ENCODE measurements around a stretch of chr1.

- PRO-cap = no peak
Observed at GRCh38 chr1:212618283-212619269, 5.7 kb upstream of the GARIN4 start.

GRCh38 chr1:212624024-212624328 lies 298 bp upstream of the GARIN4 start:
- PRO-cap = no peak

GRCh38 chr1:212635529-212636208 lies 11.4 kb downstream of the GARIN4 start:
- PRO-cap = no peak

GRCh38 chr1:212827801-212828198 lies 19.6 kb downstream of the SPATA45 start:
- PRO-cap = no peak

DNA sequence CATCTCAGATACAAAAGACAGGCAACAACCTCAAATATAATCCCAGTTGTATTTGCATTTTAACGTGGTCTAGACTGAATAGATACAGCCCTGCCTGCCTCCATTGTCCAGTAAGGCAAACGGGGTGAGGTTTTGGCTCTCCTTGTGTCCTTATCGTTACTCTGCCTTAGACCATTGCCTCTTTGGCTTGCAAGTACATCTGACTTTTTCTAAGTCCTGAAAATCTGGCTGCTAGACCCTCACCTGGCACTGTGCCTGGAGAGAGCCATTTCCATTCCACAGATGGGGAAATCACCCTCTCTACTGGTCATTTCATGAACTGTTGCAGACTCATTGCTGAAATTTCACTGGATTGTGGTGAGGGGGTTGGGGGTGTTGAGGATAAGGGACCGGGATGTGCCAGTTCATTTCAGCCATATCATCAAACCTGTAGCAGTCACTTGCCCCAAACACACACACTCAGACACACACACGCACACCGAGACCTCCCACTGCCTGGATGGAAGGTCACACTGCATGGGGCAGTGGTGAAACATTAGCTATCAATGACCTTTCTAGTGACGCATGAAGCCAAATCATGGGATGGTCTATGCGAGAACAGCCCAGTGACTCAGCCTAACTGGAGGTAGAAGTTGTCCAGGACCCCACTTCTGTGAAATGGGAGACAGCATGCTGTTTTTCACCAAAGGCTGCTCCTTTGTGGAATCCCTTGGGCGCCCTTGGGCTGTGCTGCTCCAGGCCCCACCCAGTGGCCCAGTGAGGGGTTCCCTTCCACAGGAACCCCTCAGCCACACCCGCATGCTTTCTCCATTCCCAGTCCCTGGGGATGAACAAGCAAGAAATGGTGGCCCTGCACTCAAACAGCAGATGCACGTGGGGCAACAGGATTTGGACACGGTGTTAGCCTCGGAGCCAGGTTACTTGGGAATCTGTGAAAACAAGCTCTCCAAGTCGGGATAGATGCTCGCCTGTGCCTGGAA lies 34.9 kb upstream of the VASH2 start:
- PRO-cap = bidirectional peak, plus-strand start at position 408 of the sequence, minus-strand start at position 230 of the sequence

- PRO-cap = no peak
Observed at GRCh38 chr1:212951323-212951527, 884 bp downstream of the VASH2 start.

DNA sequence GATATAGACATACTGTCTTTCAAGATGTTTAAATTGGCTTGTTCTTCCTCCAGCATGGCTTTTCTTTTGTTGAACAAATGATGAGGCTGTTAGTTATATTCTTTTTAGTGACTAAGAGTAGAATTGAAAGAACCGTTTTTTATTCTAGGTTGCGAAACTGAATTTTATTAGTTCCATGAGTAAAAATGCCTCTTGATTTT lies 112.3 kb downstream of the RPS6KC1 start:
- PRO-cap = no peak

DNA sequence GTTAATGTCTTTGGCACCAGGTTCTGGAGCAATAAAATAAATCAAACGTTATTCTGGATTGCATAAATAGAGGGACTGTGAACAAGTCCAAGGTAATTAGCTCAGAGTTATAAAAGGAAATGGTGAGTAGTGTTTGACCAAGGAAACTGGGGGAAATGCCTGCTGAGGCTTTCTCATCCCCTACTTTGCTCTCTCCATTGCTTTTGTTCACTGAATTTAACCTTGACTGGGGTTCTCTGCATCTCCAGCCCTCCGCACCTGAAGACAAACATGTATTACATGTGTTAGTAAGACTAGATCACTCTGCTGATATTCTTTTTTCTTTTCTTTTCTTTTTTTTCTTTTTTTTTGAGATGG lies 329.2 kb upstream of the PROX1 start:
- PRO-cap = no peak

DNA sequence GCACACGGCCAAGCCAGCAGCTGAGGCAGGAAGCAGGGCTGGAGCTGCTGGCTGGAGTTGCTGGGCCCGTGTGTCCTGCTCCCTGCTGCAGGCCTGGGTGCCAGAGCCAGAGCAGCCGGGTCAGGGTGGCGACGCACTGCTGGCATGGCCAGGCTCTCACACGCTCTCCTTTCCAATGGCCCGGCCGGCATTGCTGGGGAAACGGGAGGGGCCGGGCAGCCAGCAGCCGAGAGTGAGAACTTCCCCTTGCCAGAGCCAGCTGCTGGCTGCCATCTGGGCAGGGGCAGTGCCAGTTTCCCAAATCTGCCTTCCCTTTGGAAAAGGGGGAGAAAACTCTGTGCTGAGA lies 82.4 kb upstream of the PROX1 start:
- PRO-cap = no peak

DNA sequence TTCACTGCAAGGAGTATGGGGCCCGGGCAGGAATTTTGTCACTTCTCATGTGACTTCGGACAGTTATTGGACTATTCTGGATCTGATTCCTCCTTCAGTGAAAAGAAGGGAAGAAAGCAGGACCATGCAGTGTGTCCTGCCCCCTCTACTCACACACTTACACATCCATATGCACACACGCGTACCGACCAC lies 25.9 kb downstream of the PROX1 start:
- PRO-cap = no peak

GRCh38 chr1:214014718-214015203 lies 27.0 kb downstream of the PROX1 start:
- PRO-cap = no peak

- PRO-cap = no peak
Observed at GRCh38 chr1:214354677-214355195, 73.8 kb downstream of the SMYD2 start.

GRCh38 chr1:214355839-214356782 lies 75.2 kb downstream of the SMYD2 start:
- PRO-cap = no peak

- PRO-cap = no peak
Observed at GRCh38 chr1:214377779-214378305, 96.9 kb downstream of the SMYD2 start.

- PRO-cap = no peak
Observed at GRCh38 chr1:214384292-214384800, 103.4 kb downstream of the SMYD2 start.

DNA sequence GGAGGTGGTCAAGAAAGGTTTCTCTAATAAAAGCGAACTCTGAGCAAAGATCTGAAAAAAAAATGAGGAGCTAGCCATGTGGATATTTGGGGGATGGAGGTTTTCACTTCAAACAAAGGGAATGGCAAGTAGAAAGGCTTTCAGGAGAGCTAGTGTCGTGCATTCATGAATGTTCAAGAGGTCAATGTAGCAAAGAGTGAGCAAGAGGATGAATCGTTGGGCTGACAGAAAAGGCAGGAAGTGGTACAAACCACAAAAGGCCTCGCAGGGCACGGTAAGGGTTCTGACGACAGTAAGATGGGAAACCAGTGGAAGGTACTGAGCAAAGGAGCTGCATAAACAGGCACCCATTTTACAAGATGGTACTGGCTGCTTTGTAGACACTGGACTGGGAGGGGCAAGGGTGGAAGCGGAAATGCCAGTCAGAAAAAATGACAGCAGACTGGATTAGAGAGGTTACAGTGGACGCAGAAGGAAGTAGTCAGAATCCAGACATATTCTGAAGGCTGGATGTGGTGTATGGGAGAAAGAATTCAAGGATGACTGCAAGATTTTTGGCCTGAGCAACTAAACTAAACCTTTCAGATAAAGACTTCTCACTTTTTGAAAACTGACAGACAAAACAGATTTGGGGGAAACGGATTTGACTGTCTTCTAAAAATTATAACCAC lies 123.5 kb downstream of the PTPN14 start:
- PRO-cap = no peak

GRCh38 chr1:215023407-215023886 lies 59.1 kb upstream of the KCNK2 start:
- PRO-cap = no peak

- PRO-cap = no peak
Observed at GRCh38 chr1:215083793-215084194, 1.3 kb downstream of the KCNK2 start.

GRCh38 chr1:215568565-215568763 lies 1.4 kb downstream of the KCTD3 start:
- PRO-cap = no peak

GRCh38 chr1:215597968-215598483 lies 30.9 kb downstream of the KCTD3 start:
- PRO-cap = no peak